Transverse colon (tissue), 4 donors: Measurements from ENCODE around the genes PROX1 and TGFB2.

DNA sequence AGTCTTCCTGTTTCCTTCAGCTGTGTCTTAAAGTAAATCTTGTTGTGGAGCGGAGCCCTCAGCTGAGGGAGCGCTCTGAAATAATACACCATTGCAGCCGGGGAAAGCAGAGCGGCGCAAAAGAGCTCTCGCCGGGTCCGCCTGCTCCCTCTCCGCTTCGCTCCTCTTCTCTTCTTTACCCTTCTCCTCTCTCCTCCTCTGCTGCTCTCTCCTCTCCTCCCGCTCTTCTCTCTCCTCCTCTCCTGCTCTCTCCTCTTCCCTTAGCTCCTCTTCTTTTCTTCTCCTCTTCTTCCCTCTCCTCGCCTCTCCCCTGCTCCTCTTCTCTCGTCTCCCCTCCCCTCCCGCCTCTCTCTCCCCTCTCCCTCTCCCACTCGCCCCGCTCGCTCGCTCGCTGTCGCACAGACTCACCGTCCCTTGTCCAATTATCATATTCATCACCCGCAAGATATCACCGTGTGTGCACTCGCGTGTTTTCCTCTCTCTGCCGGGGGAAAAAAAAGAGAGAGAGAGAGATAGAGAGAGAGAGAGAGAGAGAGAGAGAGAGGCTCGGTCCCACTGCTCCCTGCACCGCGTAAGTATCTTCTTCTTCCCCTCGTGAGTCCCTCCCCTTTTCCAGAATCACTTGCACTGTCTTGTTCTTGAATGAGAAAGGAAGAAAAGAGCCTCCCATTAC, at the start of gene PROX1:
TSS of gene PROX1 (plus strand) at position 61 of the 673 bp plus-strand sequence.
- PRO-cap, result bidirectional peak, plus-strand start at position 35 of the sequence, minus-strand start outside the sequence
- RAMPAGE, long total RNA, 4 experiments, result start-site peak on the plus strand in 3 of 4 experiments, centred at positions 57 to 503 of the sequence, 6 to 11 reads per replicate; start-site peak on the minus strand in 1 of 4 experiments, centred at position 201 of the sequence, 5 reads per replicate

- PRO-cap, result no peak
- RAMPAGE, long total RNA, 4 experiments, result no peak in any of the 4 experiments
Measured at GRCh38 chr1:213996213-213996977, 8.6 kb downstream of the PROX1 start.

DNA sequence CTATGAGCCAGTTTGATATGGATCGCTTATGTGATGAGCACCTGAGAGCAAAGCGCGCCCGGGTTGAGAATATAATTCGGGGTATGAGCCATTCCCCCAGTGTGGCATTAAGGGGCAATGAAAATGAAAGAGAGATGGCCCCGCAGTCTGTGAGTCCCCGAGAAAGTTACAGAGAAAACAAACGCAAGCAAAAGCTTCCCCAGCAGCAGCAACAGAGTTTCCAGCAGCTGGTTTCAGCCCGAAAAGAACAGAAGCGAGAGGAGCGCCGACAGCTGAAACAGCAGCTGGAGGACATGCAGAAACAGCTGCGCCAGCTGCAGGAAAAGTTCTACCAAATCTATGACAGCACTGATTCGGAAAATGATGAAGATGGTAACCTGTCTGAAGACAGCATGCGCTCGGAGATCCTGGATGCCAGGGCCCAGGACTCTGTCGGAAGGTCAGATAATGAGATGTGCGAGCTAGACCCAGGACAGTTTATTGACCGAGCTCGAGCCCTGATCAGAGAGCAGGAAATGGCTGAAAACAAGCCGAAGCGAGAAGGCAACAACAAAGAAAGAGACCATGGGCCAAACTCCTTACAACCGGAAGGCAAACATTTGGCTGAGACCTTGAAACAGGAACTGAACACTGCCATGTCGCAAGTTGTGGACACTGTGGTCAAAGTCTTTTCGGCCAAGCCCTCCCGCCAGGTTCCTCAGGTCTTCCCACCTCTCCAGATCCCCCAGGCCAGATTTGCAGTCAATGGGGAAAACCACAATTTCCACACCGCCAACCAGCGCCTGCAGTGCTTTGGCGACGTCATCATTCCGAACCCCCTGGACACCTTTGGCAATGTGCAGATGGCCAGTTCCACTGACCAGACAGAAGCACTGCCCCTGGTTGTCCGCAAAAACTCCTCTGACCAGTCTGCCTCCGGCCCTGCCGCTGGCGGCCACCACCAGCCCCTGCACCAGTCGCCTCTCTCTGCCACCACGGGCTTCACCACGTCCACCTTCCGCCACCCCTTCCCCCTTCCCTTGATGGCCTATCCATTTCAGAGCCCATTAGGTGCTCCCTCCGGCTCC, 9.5 kb downstream of the PROX1 start:
- PRO-cap, result no peak
- RAMPAGE, long total RNA, 4 experiments, result start-site peak on the plus strand in 2 of 4 experiments, centred at positions 193 to 594 of the sequence, 5 to 21 reads per replicate

DNA sequence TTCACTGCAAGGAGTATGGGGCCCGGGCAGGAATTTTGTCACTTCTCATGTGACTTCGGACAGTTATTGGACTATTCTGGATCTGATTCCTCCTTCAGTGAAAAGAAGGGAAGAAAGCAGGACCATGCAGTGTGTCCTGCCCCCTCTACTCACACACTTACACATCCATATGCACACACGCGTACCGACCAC, 25.9 kb downstream of the PROX1 start:
- PRO-cap, result no peak
- RAMPAGE, long total RNA, 4 experiments, result no peak in any of the 4 experiments

GRCh38 chr1:214014718-214015203, 27.0 kb downstream of the PROX1 start:
- PRO-cap, result no peak
- RAMPAGE, long total RNA, 4 experiments, result no peak in any of the 4 experiments

DNA sequence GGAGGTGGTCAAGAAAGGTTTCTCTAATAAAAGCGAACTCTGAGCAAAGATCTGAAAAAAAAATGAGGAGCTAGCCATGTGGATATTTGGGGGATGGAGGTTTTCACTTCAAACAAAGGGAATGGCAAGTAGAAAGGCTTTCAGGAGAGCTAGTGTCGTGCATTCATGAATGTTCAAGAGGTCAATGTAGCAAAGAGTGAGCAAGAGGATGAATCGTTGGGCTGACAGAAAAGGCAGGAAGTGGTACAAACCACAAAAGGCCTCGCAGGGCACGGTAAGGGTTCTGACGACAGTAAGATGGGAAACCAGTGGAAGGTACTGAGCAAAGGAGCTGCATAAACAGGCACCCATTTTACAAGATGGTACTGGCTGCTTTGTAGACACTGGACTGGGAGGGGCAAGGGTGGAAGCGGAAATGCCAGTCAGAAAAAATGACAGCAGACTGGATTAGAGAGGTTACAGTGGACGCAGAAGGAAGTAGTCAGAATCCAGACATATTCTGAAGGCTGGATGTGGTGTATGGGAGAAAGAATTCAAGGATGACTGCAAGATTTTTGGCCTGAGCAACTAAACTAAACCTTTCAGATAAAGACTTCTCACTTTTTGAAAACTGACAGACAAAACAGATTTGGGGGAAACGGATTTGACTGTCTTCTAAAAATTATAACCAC, 123.5 kb downstream of the PTPN14 start:
- PRO-cap, result no peak
- RAMPAGE, long total RNA, 4 experiments, result no peak in any of the 4 experiments

DNA sequence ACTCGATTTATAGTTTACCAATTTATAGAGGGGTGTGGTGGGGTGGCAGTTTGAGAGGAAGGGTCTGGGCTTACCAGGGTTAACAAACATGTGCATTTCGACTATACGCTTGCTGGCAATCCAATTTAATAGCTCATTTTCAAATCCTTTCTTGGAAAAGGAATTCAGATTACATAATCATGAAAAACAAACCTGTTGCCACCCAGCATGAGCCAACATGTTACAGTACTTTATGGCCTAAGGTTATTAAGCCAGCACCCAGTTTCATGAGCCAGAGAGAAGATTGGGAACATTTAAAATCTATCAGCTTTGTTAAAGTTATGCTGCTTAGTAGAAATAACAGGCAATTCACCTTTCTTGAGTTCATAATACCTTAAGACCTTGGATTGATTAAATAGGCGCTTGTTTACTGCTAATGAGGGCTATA, 22.6 kb upstream of the PTPN14 start:
- PRO-cap, result no peak
- RAMPAGE, long total RNA, 4 experiments, result no peak in any of the 4 experiments

- PRO-cap, result no peak
- RAMPAGE, long total RNA, 4 experiments, result start-site peak on the plus strand in 1 of 4 experiments, at chr1:214645352-214645982 at its widest, 64 reads per replicate
Measured at GRCh38 chr1:214645202-214646403, 42.6 kb downstream of the CENPF start.

DNA sequence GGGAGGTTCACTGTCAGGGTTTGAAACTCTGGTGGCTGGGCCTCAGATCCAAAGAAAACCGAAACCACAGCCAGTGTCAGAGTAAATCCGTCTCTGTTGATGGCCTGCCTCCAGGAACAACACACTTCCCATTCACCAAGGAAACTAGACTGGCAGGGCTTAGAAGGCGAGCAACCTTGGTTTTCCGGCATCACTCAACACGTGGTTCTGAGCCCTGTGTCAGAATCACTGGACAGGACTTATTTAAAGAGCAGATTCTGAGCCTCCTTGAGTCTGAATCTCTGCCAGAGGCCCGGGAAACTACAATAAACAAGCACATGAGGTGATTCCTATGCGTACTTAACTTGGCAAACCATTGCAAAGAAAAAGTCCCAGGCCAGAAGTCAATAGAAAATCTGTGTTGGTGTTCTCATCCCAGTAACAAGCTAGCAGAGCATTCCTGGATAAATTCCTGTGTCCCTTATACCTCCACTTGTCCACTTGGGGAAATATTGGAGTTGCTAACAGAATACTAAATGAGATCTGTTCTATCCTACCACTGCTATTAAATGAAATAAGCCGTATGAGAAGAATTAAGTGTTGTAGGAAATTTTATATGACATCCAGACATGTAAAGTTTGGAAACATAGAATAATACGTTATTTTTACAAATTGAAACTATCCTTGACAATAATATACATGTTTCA, 70.1 kb downstream of the KCTD3 start:
- PRO-cap, result no peak
- RAMPAGE, long total RNA, 4 experiments, result no peak in any of the 4 experiments

DNA sequence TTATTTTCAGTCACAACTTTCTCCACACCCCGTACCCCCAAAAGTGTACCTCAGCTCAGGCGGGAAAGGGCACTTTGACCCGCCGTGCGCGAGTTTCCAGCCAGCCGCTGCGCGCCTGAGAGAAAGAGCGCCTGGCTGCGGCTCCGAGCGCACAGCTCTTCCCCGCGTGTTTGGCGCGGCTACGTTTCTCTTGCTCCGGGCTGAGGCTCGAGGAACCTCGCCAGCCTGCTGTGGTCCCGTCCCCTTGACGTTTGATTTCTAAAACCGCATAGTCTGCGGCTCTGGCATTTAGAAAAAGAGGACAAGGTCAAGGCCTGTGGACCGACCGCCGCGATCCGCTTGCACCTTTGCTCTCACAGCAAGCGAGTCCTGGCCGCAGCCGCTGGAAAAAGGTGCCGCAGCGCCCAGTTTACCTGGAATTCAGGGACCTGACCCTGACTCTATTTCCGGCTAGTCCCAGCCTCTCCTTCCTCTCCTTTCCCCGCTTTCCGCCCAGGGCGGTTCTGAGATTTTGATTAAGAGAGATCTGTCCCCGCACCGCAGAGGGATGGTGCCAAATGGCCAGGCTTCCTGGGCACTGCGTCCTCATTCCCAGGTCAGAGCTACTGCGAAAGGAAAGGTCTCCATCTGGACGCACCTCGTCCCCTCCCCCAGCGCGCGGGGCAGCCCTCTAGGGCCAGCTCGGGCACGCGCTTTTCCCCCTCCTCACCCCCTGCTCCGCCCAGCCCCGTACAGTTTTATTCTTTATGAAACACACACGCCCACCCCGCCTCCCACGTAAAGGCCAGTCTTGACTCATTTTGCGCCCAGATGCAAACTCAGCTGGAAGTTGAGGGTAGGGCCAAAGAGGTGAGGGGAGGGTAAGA, 411.5 kb upstream of the ESRRG start:
- PRO-cap, result no peak
- RAMPAGE, long total RNA, 4 experiments, result no peak in any of the 4 experiments

GRCh38 chr1:218312467-218313093, 27.5 kb downstream of the RRP15 start:
- PRO-cap, result no peak
- RAMPAGE, long total RNA, 4 experiments, result no peak in any of the 4 experiments

GRCh38 chr1:218345168-218346202, at the start of gene TGFB2:
TGFB2 (plus strand) TSS chr1:218345336.
- PRO-cap, result bidirectional peak, plus-strand start at chr1:218345336, minus-strand start at chr1:218345204; bidirectional peak, plus-strand start at chr1:218346088, minus-strand start at chr1:218345961
- RAMPAGE, long total RNA, 4 experiments, result start-site peak on the plus strand in 2 of 4 experiments, at chr1:218345334-218345342 at its widest, 25 to 45 reads per replicate

DNA sequence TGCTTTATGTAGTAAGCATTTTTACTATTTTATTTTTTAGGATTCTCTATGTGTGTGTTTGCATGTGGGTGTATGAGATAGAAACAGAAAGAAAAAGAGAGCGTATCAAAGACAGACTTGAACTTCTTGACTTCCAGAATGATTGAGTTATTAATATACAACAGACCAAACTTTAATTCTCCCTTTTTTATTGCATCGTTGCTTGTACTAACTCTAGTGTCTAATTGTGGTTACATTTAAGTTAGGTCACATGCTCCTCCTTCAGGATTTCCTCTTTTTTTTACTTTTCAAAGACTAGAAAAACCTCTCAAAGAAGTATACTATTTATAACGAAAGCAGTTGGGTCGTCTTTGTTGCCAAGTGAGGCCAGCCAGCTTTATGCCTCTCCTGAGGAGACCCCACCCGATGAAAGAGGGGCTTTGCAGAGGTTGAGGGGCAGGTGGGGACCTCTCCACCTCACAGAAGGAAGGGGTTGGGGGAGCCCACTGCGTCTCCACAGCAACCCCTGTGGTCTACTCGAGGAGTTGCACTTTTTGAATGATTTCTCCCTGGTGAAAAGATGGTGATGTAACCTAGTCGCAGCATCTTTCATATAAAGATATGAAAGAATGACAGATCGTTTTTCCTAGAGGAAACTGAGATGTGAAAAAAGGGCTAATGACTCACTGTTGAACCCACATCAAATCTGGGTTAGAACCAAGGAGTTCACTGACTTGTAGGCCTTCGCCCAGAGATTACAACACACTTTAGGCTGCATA, 6.3 kb downstream of the TGFB2 start:
- PRO-cap, result no peak
- RAMPAGE, long total RNA, 4 experiments, result no peak in any of the 4 experiments

- PRO-cap, result no peak
- RAMPAGE, long total RNA, 4 experiments, result no peak in any of the 4 experiments
Measured at GRCh38 chr1:219091950-219092419, 81.7 kb upstream of the LYPLAL1 start.

- PRO-cap, result no peak
- RAMPAGE, long total RNA, 4 experiments, result no peak in any of the 4 experiments
Measured at GRCh38 chr1:219839494-219839957, 88.8 kb downstream of the SLC30A10 start.

DNA sequence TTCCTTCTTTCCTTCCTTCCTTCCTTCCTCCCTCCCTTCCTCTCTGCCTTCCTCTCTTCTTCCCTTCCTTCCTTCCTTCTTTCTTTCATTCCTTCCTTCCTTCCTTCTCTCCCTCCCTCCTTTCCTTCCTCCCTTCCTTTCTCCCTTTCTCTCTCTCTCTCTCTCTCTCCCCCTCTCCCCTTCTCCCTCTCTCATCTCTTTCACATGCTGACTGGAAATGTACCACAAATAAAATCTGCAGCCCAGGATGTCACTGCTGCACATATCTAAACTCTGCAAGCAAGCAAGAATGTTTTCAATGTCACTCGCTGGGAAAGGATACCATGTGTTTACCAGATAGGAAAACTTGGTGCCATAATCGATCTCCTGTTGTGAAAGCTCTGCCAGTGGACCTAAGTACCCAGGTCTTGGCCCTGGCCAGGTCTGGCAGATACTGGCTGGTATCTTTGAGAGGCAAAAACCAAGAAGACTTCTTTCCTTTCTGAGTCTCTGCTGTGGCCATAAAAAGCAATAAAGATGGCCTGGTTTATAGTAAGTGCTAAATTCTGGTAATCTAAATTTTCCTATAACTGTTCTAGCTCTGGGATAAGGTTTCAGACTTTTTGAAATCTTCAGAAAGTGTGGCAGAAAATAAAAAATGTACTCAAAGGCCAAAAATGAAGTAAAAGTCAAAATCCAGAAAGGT, 13.3 kb upstream of the SLC30A10 start:
- PRO-cap, result no peak
- RAMPAGE, long total RNA, 4 experiments, result no peak in any of the 4 experiments

- PRO-cap, result no peak
- RAMPAGE, long total RNA, 4 experiments, result start-site peak on the minus strand in 1 of 4 experiments, at chr1:219981404-219981456 at its widest, 8 reads per replicate
Measured at GRCh38 chr1:219981178-219981627, 52.8 kb upstream of the SLC30A10 start.

DNA sequence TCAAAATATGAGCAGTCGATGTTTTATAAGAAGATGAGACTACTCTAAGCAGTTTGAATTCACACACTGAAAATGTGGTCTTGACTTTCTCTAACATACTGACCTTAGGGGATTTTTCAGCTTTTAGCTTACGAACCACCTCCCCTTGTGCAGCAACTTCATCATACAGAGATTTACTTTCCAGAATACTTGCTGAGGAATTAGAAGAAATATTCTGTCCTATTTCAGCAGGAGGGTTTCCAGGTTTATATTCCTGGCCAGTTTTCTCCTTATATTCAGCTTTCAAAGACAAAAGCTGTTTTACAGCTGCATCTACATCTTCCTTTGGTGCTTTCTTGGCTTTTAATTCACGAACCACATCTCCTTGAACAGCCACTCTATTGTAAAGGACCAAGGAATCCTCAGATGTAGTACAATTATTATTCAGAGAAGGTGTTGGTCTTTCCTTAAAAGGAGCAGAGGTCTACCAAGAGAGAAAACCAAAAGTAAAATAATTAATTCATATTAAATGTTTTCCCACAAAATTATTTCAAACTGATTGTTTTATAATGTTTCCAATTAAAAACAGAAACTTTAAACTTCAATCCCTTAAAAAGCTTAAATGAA, 49.3 kb downstream of the EPRS1 start:
- PRO-cap, result no peak
- RAMPAGE, long total RNA, 4 experiments, result start-site peak on the minus strand in 1 of 4 experiments, centred at position 414 of the sequence, 5 reads per replicate

DNA sequence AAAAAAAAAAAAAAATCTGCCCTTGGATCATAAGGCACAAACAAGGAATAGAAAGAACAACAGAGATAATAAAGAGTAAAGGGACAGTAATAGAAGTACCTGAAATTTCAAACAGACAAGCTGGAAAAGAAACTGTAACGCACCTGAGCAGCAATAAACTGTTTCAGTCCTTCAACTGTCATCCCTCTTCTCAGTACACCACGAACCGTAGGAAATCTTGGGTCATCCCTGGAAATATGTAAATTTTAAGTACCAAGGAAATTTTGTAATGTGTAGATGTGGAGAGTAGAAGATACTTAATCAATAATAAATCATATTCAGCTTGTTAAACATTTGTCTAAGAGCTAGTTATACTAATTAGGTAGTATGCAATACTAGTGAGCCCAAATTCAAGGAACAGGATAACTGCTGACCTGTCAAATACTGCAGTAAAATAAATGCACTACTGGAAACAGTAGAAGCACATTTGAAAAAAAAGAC, 27.4 kb downstream of the EPRS1 start:
- PRO-cap, result no peak
- RAMPAGE, long total RNA, 4 experiments, result start-site peak on the minus strand in 2 of 4 experiments, centred at positions 173 to 188 of the sequence, 8 to 21 reads per replicate

DNA sequence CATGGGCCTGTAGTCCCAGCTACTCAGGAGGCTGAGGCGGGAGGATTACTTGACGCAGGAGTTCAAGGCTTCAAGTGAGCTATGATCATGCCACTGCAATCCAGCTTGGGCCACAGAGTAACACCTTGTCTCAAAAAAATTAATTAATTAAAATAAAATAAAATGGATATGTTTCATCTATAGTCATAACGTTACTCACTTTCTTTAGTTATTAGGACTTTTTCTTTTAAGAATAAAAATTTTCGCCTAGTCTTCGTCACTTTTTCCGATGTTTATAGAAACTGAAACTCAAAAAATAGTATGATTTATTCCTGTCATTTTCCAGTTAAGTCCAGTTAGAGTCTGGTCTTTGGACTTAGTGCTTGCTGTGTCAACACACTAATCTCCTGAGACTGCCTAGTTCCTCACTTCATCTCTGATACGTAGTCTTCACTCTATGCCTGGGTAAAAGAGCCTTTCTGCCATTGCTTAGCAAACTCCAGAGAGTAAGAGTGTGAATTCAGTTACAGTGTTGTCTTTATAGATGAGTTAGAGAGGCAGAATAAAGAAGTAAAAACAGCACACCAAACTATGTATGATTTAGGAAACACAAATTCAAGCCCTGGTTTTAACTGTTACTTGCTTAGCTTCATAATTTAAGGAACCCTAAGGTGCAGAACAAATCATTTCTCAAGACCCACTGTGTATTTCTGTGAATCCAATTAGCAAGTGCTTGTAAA, 28.2 kb downstream of the IARS2 start:
- PRO-cap, result unidirectional peak, plus-strand start at position 412 of the sequence
- RAMPAGE, long total RNA, 4 experiments, result no peak in any of the 4 experiments